Skin of body (tissue), 2 donors: ENCODE data around the gene SLC25A29.

GRCh38 chr14:99546254-99546690 is 57.7 kb downstream of the CCDC85C start:
- RAMPAGE, long total RNA, result no peak

DNA sequence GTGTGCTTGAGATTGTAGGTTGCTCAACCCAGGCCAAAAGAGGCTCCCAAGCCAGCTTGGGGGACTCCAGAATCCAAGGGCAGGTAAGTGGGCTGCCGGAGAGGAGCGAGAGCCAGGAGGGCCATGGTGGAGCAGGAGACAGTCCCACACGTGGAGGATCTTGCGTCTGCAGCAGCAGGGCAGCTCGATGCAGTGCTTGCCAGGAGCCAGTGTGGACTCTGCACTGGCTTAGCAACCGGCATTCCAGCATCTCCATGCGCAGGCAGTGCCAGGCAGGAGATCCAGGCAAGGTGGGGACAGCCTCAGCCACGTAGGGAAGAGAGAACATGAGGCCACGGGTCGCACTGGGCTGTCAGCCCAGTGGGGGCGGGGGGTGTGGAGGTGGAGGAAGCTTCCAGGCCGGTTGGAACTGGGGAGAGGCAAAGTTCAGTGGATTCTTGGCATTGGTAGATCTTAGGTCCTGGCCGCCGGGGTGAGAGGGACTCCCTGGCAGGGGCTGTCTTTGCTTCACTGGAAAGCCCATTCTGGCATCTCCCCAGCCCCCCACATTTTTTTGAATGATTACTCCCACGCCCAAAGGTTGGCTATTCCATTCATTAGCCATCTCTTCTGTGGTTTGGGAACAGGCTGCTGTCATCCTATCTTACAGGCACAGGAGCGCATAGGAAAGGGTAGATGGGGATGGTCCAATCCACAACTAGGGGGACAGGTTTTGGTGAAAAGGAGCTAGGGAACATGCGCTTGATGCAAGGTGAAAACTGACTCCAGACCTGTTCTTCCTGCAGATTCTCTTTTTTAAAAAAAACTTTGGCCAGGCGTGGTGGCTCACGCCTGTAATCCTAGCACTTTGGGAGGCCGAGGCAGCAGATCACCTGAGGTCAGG is 120.8 kb upstream of the EVL start:
- RAMPAGE, long total RNA, result no peak

GRCh38 chr14:99946904-99947449 is 118.2 kb upstream of the EVL start:
- RAMPAGE, long total RNA, result no peak

DNA sequence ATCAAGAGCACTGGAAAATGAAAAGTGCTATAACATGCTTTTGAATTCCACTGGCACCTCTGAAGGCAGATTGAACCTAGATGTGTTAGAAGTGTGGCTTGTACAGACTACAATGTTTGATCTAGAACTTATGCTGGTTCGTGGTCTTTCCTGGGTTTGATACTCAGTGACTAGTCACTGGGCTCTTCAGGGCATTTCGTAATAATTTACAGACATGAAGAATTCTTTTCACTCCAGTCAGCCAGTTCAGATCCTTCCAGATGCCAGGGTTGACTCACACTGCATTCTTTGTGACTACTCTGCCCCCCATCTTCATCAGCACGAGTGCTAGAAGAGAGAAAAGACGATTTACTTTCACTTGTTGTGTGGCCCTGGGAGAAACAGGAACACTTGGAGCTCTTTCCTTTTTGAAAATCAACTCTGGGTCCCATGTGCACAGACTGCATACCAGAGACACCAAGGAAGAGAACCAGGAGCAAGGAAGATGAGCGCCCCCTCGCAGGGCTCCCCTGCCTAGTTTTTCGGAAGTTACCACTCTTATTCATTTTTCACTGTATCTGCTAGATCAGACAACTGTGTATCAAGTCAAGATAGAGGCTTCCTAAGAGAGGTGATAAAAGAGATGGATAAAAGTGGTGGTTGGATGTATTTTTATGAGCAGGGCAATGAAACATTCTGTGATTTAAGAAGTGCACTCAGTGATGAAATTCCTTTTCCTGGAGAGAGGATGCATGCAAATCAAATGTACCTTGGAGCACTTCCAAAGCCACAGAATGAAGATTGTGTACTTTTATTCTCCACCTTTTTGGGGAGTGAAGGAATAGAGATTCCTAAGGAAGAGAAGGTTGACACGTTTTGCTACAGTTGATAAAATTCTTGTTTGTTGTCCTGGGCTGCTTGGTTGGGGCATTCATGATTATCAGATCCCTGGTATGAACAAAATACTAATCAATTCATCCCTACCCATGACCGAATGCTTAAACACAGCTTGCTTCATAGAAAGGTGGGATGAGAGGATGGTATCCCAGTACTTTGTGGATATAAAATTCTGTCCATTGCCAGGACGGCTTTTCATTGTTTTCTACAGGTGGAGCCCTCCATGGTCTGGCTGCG is 33.4 kb upstream of the EVL start:
- RAMPAGE, long total RNA, result no peak

DNA sequence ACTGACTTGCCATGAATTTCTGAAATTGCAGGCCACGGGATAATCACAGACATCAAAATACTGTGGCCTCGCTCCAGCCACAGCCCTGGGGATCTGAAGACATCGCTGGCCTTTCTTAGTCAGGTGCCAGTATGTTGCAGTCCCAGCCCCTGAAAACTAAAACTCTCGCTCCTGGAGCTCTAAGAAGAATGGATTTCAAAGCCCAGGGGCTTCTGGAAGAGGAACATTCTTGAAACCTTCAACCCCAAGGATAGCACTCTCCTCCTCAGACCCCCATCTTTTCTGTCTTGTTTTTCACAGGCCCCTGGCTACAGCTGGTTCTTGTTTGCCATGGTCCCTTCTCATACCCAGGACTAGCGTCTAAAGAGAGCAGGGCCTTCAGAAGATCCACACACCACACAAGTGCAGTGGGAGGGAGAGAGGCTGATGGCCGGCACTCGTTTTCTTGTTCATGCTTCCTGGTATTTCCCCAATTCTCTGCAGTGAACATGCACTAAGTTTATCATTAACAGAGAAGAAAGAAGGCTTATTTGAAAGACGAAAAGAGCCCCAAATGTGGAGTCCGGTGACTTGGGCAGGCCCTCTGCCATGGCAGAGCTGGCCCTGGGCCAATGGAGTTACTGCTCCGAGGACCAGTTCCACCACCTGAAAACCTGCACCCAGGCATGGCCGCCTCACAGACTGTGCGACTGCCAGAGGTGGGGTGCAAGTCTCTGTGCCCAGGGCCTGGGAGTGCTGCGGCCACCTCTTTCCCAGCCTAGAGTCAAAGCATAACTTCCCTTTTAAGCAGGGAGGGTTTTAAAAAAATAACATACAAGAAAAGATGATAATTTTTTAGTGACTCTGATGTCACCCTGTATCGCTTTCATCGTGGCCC is 25.0 kb downstream of the DEGS2 start:
- RAMPAGE, long total RNA, result no peak

DNA sequence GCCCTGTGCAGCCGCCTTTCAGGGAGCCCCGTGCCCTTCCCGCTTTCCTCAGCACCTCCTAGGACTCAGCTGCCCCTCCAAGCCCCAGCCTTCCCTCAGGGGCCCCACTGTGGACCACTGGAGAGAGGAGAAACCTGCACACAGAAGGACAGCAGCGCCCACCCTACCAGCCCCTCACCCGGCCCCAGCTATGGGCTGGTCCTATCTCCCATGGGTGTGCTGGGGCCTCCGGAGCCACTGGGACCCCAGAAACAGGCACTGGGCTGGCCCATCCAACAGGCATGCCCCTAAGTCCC is 8.8 kb downstream of the DEGS2 start:
- RAMPAGE, long total RNA, result no peak

- RAMPAGE, long total RNA, result no peak
Measured at GRCh38 chr14:100193782-100194045, 34.3 kb upstream of the DEGS2 start.

GRCh38 chr14:100237880-100238490 is 959 bp upstream of the YY1 start:
- RAMPAGE, long total RNA, result no peak

GRCh38 chr14:100306219-100306788 is at the start of gene SLC25A29:
Gene SLC25A29 (minus strand): TSS chr14:100306444.
- RAMPAGE, long total RNA, result no peak

DNA sequence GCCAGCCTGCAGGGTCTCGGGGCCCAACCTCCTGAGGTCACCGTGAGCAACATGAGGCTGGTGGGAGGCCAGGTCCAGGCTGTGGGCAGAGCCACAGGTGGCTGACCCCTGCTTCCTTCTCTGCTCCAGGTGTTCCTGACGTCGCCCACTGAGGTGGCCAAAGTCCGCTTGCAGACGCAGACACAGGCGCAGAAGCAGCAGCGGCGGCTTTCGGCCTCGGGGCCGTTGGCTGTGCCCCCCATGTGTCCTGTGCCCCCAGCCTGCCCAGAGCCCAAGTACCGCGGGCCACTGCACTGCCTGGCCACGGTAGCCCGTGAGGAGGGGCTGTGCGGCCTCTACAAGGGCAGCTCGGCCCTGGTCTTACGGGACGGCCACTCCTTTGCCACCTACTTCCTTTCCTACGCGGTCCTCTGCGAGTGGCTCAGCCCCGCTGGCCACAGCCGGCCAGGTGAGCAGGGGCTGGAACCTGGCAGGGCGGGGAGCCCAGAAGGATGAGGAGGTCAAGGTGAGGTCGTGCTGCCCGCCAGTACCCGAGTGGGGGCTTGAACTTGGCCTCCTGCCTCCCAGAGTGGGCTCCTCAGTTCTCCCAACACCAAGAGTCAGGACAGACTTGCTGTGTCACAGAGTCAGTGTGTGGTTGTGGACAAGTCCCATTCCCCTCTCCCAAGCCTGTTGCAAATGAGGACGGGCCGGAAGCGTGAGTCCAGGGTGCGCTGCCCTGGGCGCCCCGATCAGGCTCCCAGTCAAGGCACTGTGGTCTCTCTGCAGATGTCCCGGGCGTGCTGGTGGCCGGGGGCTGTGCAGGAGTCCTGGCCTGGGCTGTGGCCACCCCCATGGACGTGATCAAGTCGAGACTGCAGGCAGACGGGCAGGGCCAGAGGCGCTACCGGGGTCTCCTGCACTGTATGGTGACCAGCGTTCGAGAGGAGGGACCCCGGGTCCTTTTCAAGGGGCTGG is 5.7 kb downstream of the SLC25A47 start:
- RAMPAGE, long total RNA, result no peak

- RAMPAGE, long total RNA, result no peak
Measured at GRCh38 chr14:100333793-100334770, 10.9 kb downstream of the SLC25A47 start.

GRCh38 chr14:100371590-100372245 is 3.4 kb downstream of the WARS1 start:
- RAMPAGE, long total RNA, result no peak

DNA sequence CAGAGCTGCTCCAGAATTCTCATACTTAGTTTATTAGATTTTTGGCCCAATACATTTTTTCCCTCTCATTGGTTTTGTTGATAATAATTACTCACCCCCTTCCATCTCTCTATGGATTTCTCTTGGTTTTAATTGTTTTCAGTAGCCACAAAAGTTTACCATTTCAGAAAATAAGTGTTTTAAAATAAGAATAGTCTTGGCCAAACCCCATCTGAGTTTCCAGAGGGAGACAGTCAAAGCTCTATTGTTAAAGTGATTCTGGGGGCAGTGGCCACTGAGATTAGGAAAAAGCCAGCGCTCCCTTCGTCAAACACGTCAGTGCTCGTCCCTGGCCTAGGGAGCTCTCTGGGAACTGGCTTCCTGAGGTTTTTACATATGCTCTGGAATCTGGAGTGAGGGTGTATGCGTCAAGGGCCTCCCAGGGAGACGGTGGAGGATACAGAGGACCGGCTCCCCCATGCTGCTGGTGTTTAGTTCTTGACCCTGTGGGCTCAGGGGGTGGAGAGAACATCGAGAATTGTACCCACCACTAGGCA is 33.7 kb downstream of the WDR25 start:
- RAMPAGE, long total RNA, result no peak

DNA sequence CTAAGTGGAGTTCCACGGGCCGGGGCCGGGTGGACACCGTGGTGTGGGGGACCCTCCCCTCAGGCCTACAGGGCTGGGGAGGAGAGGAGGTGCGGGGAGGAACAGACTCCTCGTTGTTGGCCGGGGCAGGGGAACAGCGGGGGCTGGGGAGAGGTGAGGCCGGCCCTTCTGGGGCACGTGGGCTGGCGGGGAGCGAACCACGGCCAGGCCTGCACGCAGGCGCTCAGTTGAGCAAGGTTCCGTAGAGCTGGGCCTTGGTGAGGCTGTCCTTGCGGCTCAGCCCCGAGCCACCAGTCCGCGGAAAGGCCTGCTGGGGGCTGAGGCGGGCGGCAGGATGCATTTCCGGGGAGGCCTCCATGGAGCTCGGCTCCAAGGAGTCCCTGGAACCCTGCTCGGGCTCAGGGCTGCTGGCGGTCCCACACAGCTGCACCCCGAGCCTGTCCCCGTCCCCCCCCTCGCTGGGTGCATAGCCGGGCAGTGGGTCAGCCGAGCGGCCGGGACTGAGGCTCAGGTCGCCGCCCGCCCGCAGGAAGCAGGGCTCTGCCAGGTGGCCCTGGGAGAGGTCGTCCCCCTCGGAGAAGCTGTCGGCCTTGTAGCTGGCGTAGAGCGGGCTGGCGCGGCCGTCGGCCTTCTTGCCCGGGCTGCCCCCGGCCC is 49.3 kb downstream of the BEGAIN start:
- RAMPAGE, long total RNA, result no peak

DNA sequence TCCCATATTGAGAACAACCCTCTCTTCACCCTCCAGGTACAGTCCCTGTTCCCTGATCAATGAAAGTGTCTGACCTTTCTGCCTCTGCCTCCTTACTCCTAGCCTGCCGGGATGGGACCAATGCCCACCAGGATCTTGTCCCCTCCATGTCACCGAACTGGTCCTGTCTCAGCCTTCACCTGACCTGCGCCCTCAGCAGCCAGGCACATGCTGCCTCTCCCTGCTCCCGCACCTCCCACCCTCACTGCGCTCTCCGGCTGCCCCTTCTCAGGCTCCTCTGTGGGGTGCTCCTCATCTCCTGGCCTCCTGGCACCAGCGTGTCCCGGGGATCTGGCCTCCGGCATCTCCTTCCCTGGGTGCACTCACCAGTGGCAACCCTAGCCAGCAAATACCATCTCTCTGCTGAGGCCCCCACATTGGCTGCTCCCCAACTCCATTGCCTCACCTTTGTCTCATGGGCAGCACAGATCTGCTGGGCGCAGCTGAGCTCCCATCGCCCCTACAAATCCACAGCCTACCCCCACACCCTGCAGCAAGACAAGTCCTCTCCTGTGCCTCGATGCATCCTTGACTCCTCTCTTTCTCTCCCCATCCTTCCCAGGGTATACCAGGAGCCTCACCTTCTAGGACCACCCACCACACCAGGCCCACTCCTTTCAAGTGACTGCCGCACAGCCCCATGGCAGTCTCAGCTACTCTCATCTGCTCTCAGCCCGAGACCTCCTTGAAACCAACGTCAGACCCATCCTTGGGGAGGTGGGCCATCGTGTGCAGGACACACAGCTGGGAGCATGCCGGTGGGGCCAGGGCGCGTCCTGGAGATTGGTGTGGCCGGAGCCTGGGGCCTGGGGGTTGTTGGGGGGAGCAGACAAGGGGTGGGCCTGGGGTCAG is 28.8 kb downstream of the BEGAIN start:
- RAMPAGE, long total RNA, result no peak

DNA sequence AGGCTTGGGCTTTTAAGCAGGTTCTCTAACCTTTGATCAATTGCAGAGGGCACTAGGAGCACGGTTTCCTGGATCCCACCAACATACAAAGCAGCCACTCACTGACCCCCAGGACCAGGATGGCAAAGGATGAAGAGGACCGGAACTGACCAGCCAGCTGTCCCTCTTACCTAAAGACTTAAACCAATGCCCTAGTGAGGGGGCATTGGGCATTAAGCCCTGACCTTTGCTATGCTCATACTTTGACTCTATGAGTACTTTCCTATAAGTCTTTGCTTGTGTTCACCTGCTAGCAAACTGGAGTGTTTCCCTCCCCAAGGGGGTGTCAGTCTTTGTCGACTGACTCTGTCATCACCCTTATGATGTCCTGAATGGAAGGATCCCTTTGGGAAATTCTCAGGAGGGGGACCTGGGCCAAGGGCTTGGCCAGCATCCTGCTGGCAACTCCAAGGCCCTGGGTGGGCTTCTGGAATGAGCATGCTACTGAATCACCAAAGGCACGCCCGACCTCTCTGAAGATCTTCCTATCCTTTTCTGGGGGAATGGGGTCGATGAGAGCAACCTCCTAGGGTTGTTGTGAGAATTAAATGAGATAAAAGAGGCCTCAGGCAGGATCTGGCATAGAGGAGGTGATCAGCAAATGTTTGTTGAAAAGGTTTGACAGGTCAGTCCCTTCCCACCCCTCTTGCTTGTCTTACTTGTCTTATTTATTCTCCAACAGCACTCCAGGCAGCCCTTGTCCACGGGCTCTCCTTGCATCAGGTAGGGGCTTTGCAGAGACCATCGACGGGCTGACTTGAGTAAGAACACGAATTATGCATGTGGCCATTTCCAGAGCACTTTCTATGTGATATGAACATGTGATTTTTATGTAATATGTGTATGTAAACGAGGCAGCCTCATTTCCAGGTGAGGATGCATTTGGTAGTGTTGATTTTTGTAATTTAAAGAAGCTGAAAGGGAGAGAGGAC is 74.2 kb downstream of the RTL1 start:
- RAMPAGE, long total RNA, result no peak

- RAMPAGE, long total RNA, result no peak
Measured at GRCh38 chr14:100900176-100900789, 3.2 kb downstream of the RTL1 start.

DNA sequence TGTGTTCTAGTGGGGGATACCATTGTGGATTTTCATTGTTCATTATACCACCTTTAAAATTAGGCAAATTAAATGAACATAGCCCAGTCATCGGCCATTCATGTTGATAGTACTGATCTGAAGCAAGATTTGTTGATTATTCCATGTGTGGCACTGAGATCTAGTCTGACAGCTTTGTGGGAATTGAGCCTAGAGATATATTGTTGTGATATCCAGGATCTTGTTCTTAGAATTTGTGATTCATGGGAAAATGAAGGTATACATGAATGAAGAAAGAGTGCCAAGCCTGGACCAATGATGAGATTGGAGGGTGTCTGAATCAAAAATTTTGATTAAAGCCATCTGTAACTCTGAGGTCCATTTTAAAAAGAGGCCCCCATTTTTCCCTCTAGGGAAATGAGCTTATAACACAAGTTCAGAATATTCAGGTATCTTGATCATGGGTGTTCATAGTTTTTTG is 39.7 kb upstream of the RTL1 start:
- RAMPAGE, long total RNA, result no peak

GRCh38 chr14:101151093-101151639 is 247.6 kb upstream of the RTL1 start:
- RAMPAGE, long total RNA, result no peak

GRCh38 chr14:101230112-101230519 is 326.6 kb upstream of the RTL1 start:
- RAMPAGE, long total RNA, result no peak